Epithelial cell of alveolus of lung (primary cell): ENCODE measurements around a stretch of chr1.

DNA sequence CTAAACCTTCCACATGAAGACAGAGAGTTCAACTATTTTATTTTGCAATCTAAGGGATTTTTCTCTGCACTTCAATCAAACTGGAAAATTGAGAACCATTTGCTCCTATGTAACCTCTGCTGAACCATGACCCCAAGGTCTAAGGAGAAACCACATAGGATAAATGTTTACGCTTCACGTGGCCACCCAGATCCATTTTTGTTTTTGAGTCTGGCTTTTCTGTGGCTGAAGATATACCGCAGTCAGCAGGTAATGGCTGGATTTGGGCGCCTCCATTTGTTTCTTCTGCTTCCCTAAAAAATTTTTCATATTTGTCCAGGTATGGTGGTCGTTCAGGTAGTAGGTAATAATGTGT, 13.1 kb downstream of the ERRFI1 start:
- RAMPAGE, long total RNA: no peak
- RRBS: no CpG with 5 or more reads among the region's 5 CpGs

DNA sequence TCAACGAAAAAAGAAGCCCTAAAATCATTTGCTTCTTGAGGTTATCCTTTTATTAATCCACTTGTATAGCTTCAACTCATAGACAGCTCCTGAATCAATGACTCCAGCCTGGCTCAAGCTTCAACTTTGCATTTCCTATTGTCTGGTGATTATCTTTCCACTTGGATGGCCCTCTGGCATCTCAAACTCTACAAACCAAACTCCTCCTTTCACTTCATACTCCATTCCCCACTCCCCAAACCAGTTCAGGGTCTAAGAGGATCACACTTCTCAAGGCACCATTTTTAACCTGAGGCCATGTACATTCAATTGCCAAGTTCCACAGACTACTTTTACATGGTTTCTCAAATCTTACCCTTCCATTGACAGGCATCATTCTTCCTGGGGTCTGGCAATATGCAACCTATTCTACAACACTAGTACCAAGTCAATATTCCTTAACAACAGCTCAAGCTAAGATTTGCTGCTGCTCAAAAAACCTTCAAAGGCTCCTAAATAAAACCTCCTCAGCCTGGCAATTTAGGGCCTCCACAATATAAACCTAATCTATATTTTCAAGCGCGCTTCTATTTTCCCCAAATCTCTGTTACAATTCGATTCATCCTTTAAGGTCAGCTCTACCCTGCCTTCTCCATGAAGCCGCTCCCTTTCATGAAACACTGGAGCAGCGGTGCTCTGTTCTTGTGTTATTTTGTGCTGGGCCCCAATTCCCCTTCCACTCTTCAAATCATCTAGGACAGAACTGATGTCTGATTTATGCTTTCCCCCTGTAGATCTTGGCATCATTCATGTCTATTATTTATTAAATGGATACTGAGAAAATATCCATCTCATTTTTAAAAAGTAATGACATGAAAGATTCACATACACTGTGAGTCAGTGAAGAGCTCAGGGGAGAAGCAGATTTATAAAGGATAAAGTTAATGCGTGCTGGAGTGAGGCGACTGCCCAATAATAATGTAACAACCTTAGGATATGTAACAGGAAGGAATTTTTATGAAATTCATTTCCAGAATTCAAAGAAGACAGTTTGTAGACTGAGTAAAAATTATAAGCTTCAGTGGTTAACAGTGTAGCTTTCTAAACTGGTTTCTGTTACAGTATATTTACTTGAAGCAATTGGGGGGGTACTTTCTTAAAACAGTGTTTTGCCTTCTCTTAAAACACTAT, 7.0 kb downstream of the ERRFI1 start:
- RAMPAGE, long total RNA: no peak
- RRBS: no CpG with 5 or more reads among the region's 8 CpGs

DNA sequence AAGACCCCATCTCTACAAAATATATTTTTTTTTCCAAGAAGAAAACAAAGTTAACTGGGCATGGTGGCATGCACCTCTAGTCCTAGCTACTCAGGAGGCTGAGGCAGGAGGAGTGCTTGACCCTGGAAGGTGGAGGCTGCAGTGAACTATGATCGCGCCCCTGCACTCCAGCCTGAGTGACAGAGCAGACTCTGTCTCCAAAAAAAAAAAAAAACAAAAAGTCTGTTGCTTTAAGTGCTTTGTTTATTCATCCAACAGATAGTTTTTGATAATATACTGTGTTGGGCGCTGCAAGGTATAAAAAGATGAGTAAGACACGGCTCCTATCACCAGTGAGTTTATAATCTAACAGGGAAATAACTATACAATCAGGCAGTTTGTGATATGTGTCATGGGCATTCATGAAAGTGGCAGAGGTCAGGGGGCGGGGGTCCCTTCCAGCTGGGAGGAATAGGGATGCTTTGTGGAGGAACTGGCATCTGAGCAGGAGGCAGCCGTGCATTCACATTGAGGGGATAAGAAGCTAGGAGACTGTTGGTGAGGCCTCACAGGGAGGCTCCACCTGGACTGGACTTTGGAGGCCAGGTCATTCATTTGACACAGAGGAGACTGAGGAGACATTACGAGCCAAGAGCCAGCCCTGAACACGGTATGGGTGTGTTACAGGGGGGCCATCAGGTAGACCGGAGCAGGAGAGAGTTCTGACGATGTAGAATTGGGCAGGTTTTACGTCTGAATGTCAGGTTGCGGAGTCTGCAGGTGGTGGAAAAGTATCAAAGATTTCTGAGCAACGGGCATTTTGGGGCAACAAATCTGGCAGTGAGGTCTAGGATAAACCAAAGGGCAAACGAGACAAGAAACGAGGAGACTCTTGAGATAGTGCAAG, 67.4 kb upstream of the ERRFI1 start:
- RAMPAGE, long total RNA: no peak
- RRBS: no CpG with 5 or more reads among the region's 15 CpGs

DNA sequence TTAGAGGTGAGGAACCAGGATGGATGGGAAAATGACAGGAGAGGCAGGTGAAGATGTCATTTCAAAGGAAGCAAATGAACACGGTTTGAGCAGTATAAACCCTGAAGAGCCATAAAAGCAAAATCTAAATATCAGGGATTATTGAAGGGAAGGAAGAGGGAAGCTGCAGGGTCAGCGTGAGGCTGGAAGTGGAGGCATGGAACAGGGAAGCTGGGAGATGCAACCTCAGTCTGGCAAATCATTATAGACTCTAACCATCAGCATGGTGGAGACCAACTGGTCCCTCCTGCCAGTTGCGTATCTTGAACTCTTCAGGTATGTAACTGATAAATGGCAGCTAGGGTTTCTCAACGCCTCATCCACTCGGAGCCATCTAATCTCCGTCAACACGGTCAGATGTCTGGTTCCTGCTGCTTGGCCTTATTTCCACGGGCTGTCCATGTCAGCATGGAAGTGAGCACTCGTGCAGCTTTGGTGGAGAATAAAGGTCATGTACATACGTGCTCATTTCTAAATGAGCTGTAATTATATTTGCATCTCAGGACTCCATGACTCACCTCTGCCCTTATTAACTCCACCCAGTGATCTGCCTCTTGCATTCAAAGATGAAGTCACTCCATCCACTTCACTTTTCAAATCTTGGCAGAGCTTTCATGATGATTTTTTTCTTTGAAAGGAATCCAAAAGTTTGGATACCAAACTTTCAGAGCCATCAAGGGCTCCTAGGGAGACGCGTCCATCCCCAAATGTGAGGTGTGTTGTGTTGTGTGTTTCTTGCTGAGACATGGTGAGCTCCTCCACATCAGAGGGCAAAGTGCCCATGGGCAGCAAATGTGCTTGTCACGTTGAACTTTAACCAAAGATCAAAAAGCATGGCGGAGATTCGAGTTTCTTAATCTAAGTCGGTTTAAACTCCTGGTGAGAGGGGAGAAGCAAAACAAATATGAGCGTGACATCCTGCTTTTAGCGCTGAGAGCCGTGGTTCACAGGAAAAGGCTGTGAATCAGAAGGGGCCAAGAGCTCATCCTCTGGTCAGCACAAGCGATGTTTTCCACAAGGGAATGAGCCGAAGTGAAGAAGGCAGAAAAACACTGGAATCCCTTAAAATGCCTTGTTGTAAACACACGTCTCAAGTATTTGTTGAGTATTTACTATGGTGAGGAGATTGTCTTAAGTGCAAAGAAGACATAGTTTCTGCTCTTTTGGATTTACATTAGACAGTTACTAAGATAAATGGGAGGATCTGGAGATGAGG, 68.5 kb upstream of the ERRFI1 start:
- RAMPAGE, long total RNA: no peak
- RRBS: no CpG with 5 or more reads among the region's 22 CpGs

- RAMPAGE, long total RNA: no peak
- RRBS: 2% methylated on average over 33 of the region's 87 CpGs
Measured at GRCh38 chr1:8216672-8217939, 100.8 kb upstream of the SLC45A1 start.

GRCh38 chr1:8247798-8248586, 69.9 kb upstream of the SLC45A1 start:
- RAMPAGE, long total RNA: no peak
- RRBS: no CpG with 5 or more reads among the region's 10 CpGs

GRCh38 chr1:8355021-8355859, 37.3 kb downstream of the SLC45A1 start:
- RAMPAGE, long total RNA: no peak
- RRBS: no CpG with 5 or more reads among the region's 14 CpGs

DNA sequence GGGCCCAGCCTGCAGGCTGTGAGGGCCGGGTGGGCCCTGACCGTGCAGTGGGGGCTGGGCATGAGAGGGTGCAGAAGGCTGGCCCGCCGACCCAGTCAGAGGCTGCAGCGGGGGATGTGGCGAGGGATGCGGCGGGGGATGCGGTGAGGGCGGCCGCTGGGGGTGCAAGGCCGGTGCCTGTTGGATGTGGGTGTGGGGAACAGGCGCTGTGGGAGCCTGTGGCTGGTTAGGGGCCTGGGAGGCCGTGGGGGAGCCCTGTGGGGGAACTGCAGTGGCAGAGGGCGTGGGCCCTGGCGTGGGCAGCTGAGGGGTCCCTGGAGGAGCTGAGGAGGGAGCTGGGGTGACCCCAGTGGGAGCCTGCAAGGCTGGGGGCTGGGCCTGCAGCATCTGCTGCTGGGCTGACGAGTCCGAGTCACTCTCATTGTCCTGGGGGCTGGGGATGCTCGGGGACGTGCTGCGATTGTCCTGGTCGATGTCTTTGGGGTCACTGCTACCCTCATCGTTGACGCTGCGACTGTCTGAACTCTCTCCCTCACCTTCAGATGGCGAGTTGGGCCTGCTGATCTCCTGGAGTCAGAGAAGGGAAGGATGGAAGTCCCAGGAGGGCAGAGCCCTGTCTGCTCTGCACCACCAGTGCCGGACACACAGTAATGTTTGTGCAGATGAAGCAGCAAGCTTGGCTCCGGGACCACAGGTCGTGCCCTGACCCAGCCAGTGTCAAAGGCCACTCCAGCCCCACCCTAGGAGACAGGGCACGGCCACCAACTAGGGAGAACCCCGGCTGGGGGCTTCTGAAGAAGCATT, 43.2 kb downstream of the SLC45A1 start:
- RAMPAGE, long total RNA: no peak
- RRBS: 78% methylated on average over 5 of the region's 31 CpGs

DNA sequence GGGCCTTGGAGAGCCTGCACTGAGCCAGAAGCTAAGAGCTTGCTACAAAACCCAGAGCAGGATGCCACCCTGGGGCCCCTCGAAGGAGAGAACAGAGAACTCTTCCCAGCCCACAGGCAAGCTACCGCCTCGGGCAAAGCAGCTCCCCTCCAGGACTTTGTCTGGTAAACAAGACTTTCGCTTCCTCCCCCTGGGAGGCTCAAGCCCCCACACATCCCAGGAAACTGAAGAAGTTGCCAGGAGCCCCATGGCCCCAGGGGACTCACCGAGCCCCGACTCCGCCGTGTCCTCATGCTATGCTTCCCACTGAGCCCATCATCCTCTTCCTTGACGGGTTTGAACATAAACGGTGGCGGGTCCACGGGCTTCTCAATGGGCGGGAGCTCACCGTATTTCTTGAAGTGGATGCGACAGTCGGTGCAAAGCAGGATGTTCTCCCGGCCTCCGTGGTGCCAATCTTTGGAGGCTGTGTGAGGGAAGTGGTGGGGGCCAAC, 45.9 kb downstream of the SLC45A1 start:
- RAMPAGE, long total RNA: no peak
- RRBS: no CpG with 5 or more reads among the region's 18 CpGs

GRCh38 chr1:8370885-8371658, 53.2 kb downstream of the SLC45A1 start:
- RAMPAGE, long total RNA: no peak
- RRBS: no CpG with 5 or more reads among the region's 8 CpGs

GRCh38 chr1:8393194-8393761, 75.4 kb downstream of the SLC45A1 start:
- RAMPAGE, long total RNA: no peak
- RRBS: no CpG with 5 or more reads among the region's 4 CpGs

GRCh38 chr1:8396664-8397541, 79.0 kb downstream of the SLC45A1 start:
- RAMPAGE, long total RNA: no peak
- RRBS: no CpG with 5 or more reads among the region's 6 CpGs

GRCh38 chr1:8400084-8400881, 82.4 kb downstream of the SLC45A1 start:
- RAMPAGE, long total RNA: no peak
- RRBS: no CpG with 5 or more reads among the region's 4 CpGs

- RAMPAGE, long total RNA: no peak
- RRBS: no CpG with 5 or more reads among the region's 5 CpGs
Measured at GRCh38 chr1:8432322-8432719, 114.4 kb downstream of the SLC45A1 start.

DNA sequence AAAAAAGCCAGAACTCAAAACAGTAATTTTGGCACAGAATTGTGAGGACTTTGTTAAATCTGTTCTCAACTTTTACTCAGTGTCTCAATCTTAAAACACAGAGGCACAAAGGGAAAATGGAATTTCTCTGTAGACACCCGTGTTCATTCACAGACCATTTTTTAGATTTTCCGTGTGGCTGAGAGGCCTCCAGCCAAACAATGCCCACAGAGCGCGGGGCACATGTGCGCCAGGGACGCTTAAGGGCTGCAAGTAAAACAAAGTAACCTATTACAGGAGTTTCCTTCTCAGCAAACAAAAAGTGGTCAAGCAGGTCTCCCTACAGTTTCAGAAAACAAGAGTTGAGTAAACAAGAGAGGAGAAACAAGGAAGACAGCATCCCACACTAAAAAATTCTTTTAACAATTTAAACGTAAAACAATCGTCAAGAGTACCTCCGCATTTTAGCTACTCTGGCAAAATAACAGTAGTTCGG, 115.3 kb downstream of the RERE start:
- RAMPAGE, long total RNA: no peak
- RRBS: no CpG with 5 or more reads among the region's 10 CpGs

GRCh38 chr1:8879967-8880819, 1.7 kb upstream of the ENO1 start:
- RAMPAGE, long total RNA: no peak
- RRBS: no CpG with 5 or more reads among the region's 12 CpGs

- RAMPAGE, long total RNA: no peak
- RRBS: no CpG with 5 or more reads among the region's 10 CpGs
Measured at GRCh38 chr1:8943389-8944005, 2.2 kb upstream of the CA6 start.

- RAMPAGE, long total RNA: no peak
- RRBS: no CpG with 5 or more reads among the region's 11 CpGs
Measured at GRCh38 chr1:8986062-8986642, 40.1 kb downstream of the SLC2A7 start.

DNA sequence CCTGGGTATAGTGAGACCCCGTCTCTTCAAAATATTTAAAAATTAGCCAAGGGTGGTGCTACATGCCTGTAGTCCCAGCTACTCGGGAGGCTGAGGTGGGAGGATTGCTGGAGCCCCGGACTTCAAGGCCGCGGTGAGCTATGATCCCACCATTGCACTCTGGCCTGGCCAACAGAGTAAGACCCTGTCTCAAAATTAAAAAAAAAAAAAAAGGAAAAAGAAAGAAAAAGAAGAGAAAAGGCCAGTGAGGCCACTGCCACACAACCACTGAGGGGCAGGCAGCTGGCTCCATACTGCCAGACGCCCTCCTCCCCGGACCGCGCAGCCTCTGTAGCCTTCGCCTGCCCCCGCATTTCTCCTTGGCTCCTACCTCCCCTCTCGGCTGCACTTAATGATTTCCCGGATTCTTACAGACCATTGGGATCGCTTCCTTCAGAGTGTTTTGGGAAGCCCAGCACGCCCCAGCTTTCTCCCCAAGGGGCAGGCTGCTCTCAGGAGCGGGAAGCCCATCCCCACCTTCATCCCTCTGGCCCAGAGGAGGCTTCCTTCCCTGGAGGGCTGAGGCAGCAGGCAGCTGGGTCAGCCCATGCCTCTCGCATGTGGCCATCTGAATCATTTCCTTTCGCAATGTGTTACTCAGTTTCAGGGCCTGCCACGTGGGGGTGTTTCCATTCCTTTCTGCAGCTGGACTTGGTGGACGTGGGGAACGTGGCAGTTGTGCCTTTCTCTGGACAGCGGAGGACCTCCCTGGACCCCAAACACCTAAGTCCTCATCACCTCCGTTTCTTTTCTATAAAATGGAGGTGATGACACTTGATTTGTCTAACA, 2.4 kb downstream of the SLC2A5 start:
- RAMPAGE, long total RNA: no peak
- RRBS: 71% methylated on average over 6 of the region's 23 CpGs

GRCh38 chr1:9110489-9110930, 18.4 kb downstream of the GPR157 start:
- RAMPAGE, long total RNA: no peak
- RRBS: no CpG with 5 or more reads among the region's 7 CpGs